Keratinocyte (primary cell): ENCODE results near the gene EN2.

GRCh38 chr7:155302482-155303039 is 4.9 kb downstream of the INSIG1 start:
CAGE:
- cytosol, long polyA minus RNA = no peak
- cytosol, long polyA plus RNA = no peak
- long polyA plus RNA = no peak
- nucleus, long polyA minus RNA = no peak
- nucleus, long polyA plus RNA = no peak

CAGE:
- cytosol, long polyA minus RNA = start-site peak on the plus strand at chr7:155309309-155309339, 12 reads; start-site peak on the plus strand at chr7:155309492-155309527, 6 reads; start-site peak on the plus strand at chr7:155309685-155309707, 7 reads
- cytosol, long polyA plus RNA = no peak
- long polyA plus RNA = no peak
- nucleus, long polyA minus RNA = no peak
- nucleus, long polyA plus RNA = no peak
These were observed 11.7 kb downstream of the INSIG1 start for GRCh38 chr7:155309123-155309972.

CAGE:
- cytosol, long polyA minus RNA = no peak
- cytosol, long polyA plus RNA = no peak
- long polyA plus RNA = no peak
- nucleus, long polyA minus RNA = no peak
- nucleus, long polyA plus RNA = no peak
These were observed 47.5 kb upstream of the EN2 start for GRCh38 chr7:155410474-155410824.

CAGE:
- cytosol, long polyA minus RNA = no peak
- cytosol, long polyA plus RNA = no peak
- long polyA plus RNA = no peak
- nucleus, long polyA minus RNA = no peak
- nucleus, long polyA plus RNA = no peak
These were observed 43.3 kb upstream of the EN2 start for GRCh38 chr7:155414689-155414961.

CAGE:
- cytosol, long polyA minus RNA = no peak
- cytosol, long polyA plus RNA = no peak
- long polyA plus RNA = no peak
- nucleus, long polyA minus RNA = no peak
- nucleus, long polyA plus RNA = no peak
These were observed at the start of gene EN2 for GRCh38 chr7:155457237-155458379. TSS of gene EN2 (plus strand) at chr7:155458129.

GRCh38 chr7:155490280-155490725 is 32.4 kb downstream of the EN2 start:
CAGE:
- cytosol, long polyA minus RNA = no peak
- cytosol, long polyA plus RNA = no peak
- long polyA plus RNA = no peak
- nucleus, long polyA minus RNA = no peak
- nucleus, long polyA plus RNA = no peak

DNA sequence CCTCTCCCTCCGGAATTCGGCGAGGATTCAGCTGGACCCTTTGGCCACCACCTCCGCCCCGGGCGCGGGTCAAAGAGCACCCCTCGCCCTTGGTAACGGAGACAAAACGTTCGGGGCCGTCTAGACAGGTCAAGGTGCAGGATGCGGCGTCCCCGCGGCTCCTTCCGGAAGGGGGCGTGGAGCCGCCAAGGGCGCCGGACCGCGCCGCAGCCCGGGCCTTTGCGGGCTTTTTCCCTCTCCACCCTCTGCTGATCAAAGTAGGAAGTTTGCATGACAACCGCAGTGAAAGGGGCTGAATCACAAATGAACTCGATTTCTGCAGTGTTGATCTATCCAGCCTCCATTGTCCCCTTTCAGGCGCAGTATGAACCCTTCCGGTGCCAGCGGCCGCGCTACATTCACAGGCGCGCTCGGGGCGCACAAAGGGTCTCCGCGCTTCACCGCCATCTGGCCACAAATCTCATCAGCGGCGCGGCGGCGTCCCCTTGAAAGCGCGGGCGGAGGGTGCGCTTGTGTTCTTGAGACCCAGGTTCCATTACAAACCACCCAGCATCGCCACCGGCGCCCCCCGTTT is 36.5 kb downstream of the CNPY1 start:
CAGE:
- cytosol, long polyA minus RNA = no peak
- cytosol, long polyA plus RNA = no peak
- long polyA plus RNA = no peak
- nucleus, long polyA minus RNA = no peak
- nucleus, long polyA plus RNA = no peak

GRCh38 chr7:155546995-155547599 is 738 bp upstream of the CNPY1 start:
CAGE:
- cytosol, long polyA minus RNA = no peak
- cytosol, long polyA plus RNA = no peak
- long polyA plus RNA = no peak
- nucleus, long polyA minus RNA = no peak
- nucleus, long polyA plus RNA = no peak

DNA sequence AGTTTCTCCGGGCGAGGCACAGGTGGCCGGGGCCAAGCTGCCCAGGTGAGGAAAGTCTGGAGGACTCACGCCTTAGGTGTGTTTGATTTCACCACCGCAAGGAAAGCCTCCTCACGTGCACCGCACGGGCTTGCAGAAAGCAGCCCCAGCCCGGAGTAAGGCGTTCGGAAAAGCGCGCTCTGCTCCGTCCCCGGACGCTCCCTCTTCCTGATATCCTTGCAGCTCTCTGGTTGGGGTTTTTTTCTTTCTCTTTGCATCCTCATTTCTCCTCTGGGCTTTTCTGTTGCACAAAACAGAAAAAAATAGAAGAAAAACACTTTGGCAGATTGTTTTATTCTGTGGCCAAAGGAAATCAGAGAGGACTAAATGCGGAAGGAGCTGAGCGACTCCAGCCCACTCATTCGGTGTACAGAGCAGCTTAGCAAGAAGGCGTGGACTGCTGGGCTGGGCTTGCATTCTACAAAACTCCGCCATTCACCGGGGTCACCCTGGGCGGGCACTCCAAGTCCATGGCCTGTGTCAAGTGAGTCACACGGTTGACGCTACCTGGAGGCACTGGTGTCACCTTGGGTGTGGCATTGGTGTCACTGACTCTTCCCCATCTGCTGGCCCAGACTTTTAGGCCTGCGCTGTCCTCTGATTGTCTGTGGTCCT is 30.3 kb upstream of the CNPY1 start:
CAGE:
- cytosol, long polyA minus RNA = no peak
- cytosol, long polyA plus RNA = no peak
- long polyA plus RNA = no peak
- nucleus, long polyA minus RNA = no peak
- nucleus, long polyA plus RNA = no peak

GRCh38 chr7:155646480-155646871 is 2.0 kb downstream of the RBM33 start:
CAGE:
- cytosol, long polyA minus RNA = no peak
- cytosol, long polyA plus RNA = no peak
- long polyA plus RNA = no peak
- nucleus, long polyA minus RNA = no peak
- nucleus, long polyA plus RNA = no peak

GRCh38 chr7:155739419-155740179 is 72.7 kb downstream of the SHH start:
CAGE:
- cytosol, long polyA minus RNA = no peak
- cytosol, long polyA plus RNA = no peak
- long polyA plus RNA = no peak
- nucleus, long polyA minus RNA = no peak
- nucleus, long polyA plus RNA = no peak

CAGE:
- cytosol, long polyA minus RNA = no peak
- cytosol, long polyA plus RNA = no peak
- long polyA plus RNA = no peak
- nucleus, long polyA minus RNA = no peak
- nucleus, long polyA plus RNA = no peak
These were observed 15.6 kb downstream of the SHH start for GRCh38 chr7:155796374-155797434.

DNA sequence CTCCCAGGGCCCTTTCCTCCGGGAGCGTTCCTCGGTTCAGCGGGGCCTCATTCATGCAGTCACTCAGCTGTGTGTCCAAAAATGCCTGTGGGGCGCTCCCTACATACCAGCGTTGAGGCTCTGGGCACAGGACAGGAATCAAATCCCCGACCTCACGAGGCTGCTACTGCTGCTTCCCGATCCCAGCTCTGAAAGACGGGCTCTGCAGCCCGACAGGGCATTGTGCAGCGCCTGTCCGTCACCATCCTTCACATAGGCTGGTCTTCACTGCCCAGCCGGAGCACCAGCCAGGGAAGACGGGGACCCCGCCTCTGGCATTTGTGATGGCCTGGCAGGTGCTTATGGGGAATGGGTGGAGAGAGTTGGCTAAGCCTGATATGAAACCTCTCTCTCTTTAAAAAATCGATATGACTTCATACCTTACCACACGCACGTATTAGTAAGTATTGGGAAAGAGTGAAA is 110.0 kb upstream of the SHH start:
CAGE:
- cytosol, long polyA minus RNA = no peak
- cytosol, long polyA plus RNA = no peak
- long polyA plus RNA = no peak
- nucleus, long polyA minus RNA = no peak
- nucleus, long polyA plus RNA = no peak

DNA sequence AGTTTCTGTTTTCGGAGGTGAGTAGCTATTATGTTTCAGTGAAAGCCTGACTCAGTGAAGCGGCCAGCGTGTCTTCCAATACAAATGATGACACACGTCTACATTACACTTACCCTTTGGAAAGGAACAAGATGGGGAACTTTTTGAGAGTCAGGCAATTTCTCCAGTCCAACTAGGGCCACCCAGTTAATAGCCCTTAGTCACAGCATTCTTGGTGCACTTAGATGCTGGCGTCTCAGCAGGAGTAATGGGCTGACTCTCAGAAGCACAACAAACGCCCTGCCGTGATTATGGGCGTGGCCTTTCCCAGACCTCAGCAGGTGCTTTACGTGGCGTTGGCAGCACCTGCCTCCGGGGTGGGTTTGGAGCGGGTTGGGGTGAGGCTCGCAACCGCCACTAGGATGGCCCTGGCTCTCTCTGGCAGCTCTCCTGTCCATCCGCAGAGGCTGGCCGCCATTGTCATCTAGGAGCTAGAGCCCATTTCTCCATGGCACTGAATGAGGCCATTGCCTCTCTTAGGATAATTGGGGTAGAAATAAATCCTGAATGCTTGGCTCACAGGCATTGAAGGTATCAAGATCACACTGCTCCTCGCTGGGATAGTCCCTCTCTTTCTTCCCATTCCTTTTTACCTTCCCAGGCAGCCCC is 147.7 kb upstream of the SHH start:
CAGE:
- cytosol, long polyA minus RNA = no peak
- cytosol, long polyA plus RNA = no peak
- long polyA plus RNA = no peak
- nucleus, long polyA minus RNA = no peak
- nucleus, long polyA plus RNA = no peak

CAGE:
- cytosol, long polyA minus RNA = no peak
- cytosol, long polyA plus RNA = no peak
- long polyA plus RNA = no peak
- nucleus, long polyA minus RNA = no peak
- nucleus, long polyA plus RNA = no peak
These were observed 42.3 kb downstream of the RNF32 start for GRCh38 chr7:156682548-156683516.

DNA sequence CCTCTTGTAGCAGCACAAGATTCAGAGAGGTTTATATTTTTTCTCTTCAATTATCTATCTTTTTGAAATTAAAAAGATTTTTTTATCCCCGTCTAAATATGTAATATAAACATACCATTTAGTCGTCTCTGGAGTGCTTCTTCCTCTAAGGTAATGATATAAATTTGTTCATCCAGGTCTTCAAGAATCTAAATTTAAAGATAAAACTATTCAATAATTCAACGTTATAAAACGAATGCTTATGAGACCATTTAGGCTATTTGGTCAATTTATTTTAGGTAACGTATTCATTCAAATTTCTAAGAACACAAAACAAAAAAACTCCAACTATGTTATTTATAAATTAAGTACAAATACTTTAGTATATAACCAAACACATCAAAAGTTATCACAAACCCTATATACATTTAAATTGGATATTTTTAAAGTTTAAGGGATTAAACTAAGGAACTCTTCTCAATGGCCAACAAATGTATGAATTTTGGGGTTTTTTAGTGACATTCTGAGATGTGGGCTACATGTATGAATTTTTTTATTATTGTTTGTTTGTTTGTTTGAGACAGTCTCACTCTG is 115.8 kb downstream of the RNF32 start:
CAGE:
- cytosol, long polyA minus RNA = no peak
- cytosol, long polyA plus RNA = no peak
- long polyA plus RNA = no peak
- nucleus, long polyA minus RNA = no peak
- nucleus, long polyA plus RNA = no peak

CAGE:
- cytosol, long polyA minus RNA = no peak
- cytosol, long polyA plus RNA = no peak
- long polyA plus RNA = no peak
- nucleus, long polyA minus RNA = no peak
- nucleus, long polyA plus RNA = no peak
These were observed 15.9 kb upstream of the LMBR1 start for GRCh38 chr7:156908930-156909326.

GRCh38 chr7:156947352-156947660 is 2.2 kb upstream of the NOM1 start:
CAGE:
- cytosol, long polyA minus RNA = no peak
- cytosol, long polyA plus RNA = no peak
- long polyA plus RNA = no peak
- nucleus, long polyA minus RNA = no peak
- nucleus, long polyA plus RNA = no peak

DNA sequence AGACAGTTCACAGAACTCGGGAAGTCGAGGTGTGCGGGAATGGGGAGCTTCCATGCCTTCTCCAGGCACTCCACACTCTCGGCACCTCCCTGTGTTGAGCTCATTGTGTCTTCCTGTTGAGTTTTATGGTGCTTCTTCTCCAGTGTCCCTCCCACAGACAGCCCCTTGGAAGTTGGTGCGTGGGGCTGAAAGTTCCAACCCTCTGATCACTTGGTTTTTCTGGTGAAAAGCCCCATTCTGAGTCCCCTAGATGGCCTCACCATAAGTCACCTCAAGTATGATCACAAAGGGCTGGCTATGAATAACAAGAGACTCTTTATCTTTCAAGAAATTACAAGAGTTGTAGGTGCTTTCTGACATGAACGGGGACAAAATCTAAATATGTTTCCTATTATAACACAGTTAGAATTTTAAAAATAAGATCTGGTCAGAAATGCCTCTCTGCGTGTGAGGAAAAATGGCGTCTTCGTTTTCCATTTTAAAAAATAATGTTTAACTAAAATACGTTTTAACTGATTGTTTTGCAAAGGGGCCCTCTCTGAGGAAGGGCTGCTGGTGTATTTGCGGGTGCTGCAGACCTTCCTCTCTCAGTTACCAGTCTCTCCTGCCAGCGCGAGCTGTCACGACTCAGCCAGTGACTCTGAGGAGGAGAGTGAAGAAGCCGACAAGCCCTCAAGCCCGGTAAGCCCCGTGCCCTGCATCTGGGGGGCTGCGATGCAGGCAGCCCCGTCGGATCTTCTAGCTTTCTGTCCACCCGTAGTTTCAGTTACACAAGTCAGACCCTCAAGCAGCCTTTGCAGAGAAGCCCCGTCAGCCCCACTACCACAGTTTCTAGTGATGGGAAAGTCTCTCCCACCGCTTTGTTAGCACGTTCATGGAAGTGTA is 44.9 kb downstream of the UBE3C start:
CAGE:
- cytosol, long polyA minus RNA = no peak
- cytosol, long polyA plus RNA = no peak
- long polyA plus RNA = no peak
- nucleus, long polyA minus RNA = no peak
- nucleus, long polyA plus RNA = no peak

CAGE:
- cytosol, long polyA minus RNA = no peak
- cytosol, long polyA plus RNA = no peak
- long polyA plus RNA = no peak
- nucleus, long polyA minus RNA = no peak
- nucleus, long polyA plus RNA = no peak
These were observed 55.4 kb upstream of the DNAJB6 start for GRCh38 chr7:157281178-157282014.